Pulmonary lymph node (tissue), 1 donor: ENCODE results near the genes SNAP47 and OBSCN.

- PRO-cap: no peak
Observed at GRCh38 chr1:226875103-226875619, 4.7 kb downstream of the PSEN2 start.

DNA sequence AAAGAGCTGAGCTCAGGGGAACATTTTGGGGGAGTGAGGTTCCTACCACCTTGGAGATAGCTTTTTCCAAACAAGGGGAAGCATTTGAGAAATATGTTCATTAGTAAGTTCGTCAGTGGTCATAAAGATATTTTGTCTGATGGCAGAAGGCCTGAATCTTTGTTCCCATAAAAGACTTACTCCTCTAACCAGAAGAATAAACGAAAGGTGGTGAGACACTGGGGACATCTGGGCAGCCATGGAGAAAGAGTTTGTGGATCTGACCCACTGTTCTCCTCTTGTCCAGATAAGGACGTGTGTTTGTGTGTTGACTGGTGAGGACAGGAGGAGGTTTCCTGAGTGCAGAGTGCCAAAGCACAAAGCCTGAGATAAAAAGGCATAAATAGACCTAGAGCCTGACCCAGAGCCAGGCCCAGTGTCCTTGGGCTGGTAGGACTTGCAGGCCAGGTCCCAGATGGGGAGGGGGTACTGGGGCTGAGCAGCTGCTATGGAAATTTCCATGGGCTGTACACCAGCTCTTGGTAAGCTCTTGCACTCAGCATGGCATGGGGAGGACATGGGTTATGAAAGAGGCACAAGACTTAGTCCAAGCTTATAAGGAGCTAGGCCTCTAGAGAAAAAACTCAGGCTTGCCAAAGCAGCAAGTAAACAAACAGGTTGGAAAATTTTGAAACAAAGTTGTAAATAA, 19.7 kb upstream of the COQ8A start:
- PRO-cap: no peak

DNA sequence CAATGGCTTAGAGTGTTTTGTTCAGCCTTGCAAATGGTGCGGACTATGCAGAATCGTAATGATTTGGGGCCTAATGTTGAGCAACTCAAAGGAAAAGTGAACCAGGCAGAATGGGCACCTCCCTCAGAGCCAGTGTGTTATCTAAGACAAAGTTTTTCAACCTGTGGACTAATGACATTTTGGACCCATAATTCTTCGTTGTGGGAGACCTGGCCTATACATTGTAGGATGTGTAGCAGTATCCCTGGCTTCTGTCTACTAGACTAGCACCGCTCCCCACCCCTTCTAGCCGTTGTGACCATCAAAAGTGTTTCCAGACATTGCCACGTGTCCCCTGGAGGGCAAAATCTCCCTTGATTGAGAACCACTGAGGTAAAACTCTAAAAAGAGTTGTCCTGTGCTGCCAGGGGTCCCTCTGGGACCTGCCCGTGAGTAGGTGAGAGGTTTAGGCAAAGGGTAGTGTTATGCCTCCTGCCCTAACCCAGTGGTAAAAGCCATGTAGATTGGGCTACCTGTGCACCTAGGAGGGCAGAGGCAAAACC, 1.8 kb downstream of the COQ8A start:
- PRO-cap: no peak

GRCh38 chr1:226942341-226942908, 2.3 kb downstream of the COQ8A start:
- PRO-cap: no peak

GRCh38 chr1:226980729-226981352, 40.7 kb downstream of the COQ8A start:
- PRO-cap: no peak

DNA sequence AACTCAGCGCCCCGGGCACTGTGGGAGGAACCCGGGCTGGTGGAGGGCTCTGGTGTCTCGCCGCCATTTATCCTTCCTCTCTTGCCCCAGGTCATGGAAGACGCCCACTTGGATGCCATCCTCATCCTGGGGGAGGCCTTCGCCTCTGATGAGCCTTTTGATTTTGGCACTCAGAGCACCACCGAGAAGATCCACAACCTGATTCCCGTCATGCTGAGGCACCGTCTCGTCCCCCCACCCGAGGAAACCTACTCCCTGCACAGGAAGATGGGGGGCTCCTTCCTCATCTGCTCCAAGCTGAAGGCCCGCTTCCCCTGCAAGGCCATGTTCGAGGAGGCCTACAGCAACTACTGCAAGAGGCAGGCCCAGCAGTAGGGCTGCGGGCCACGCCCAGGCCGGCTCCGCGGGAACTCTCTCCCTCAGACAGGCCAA, 46.3 kb downstream of the COQ8A start:
- PRO-cap: no peak

- PRO-cap: no peak
Observed at GRCh38 chr1:227316843-227317443, 1.3 kb downstream of the CDC42BPA start.

DNA sequence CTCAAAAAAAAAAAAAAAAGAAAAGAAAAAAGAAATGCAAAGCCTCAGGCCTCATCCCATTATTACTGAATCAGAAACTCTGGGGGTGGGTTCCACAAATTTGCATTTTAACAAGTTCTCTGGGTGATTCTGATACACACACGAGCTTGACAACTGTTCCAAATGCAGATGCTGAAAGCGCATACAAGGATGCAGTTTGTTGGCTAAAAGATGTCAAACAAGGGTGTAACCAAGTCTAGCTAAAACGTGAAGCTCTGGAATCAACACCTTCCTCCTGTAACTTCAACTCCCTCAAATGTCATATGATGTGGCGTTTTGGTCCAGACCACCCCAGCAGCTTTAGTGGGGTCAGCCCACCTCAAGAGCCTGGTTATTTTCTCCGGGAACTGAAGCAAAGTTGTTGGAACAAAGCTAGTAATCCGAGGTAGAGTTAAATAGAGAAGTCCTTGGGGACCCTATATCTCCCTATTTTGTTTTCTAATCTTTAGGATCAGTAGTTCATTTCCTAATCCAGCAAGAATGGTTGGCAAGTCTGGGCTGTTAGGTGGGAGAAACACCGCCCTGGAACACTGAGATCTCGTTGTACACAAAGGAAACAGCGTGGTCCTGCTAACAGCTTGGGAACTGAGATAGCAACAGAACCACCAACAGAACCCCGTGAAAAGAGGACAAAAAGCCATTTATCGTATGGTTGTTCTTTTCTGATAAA, 121.7 kb upstream of the CDC42BPA start:
- PRO-cap: no peak

DNA sequence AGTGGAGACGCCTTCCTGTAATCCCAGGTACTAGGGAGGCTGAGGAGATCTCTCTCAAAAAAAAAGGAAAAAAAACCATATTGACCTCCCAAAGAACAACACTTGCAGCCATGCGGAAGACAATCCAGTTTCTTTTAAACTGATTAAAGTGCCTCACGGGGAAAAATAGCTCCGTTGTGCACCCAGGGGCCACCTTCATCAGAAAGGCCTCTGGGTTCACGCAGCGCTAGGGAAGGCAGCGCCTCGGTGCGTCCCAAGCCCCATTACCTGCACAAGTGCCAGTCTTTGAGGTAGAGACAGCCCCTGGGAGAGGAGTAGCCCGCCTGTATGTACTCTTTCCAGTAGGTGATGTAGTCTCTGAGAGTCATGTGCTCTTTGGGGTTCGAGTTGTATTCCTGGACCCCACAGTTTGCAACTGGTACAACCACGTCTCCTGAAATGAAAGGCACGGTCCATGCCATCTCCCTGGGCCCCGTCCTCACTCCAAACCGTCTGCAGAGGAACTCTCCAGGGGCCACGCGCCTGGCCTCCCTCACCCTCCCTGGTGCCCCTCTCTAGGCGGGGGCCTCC, 633 bp downstream of the JMJD4 start:
- PRO-cap: no peak

DNA sequence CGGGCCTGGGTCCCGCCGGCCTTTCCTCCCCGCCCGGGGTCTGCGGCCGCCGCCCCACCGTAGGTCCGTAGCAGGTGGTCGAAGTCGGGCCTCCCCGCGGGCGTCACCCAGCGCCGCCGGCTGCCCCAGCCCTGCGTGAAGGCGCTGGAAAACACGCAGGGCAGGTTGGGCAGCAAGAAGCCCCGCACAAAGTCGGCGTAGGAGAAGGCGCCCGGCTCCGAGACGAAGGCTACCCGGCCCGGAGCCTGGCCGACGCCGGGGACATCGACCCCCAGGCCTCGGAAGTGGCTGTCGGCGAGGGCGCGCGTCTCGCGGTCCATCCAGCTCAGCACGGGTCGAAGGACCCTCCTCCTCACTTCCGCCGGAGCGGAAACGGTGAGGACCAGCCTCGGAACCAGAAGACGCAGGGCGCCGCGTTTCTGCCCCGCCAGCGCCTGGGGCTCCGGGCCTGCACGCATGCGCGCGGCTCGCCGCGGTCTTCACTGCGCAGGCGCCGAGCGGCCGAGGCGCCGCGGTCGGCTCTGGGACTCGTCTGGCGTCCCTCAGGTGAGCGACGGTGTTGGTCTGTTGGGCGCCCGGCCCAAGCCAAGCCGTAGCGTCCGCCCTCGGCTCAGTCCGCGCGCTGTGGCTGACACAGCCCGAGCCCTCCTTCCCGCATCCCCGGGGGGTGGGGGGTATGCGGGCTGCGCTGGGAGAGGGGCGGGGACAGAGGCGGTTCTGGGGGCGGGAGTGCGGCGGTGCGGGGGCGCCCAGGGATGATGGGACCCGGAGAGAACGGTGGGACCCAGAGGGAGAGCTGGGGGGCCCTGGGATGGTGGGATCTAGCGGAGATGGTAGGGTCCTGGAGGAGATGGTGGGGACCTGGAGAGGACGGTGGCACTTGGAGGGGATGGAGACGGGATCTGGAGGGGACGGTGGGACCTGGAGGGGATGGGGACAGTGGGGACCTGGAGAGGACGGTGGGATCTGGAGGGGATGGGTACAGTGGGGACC, at the start of gene SNAP47:
Gene SNAP47 (plus strand): TSS at position 482 of the 993 bp plus-strand sequence.
- PRO-cap: bidirectional peak, plus-strand start at position 504 of the sequence, minus-strand start at position 350 of the sequence

GRCh38 chr1:227759259-227760108, 24.2 kb downstream of the SNAP47 start:
- PRO-cap: no peak

DNA sequence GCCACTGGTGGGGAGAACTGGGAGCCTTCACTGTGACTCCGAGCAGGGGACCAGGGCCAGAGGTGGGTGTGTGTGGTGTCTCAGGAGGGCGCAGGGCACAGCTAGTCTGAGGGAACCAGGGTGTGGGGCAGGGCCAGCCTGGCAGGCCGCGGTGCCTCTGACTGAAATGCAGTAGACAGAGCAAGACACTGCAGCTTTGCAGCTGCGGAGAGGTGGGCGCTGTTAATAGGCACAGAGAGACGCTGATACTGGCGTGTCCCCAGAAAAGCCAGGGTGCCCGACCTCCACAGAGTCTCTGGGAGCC, 28.4 kb upstream of the PRSS38 start:
- PRO-cap: no peak

GRCh38 chr1:227948309-227948758, 602 bp upstream of the WNT9A start:
- PRO-cap: no peak

DNA sequence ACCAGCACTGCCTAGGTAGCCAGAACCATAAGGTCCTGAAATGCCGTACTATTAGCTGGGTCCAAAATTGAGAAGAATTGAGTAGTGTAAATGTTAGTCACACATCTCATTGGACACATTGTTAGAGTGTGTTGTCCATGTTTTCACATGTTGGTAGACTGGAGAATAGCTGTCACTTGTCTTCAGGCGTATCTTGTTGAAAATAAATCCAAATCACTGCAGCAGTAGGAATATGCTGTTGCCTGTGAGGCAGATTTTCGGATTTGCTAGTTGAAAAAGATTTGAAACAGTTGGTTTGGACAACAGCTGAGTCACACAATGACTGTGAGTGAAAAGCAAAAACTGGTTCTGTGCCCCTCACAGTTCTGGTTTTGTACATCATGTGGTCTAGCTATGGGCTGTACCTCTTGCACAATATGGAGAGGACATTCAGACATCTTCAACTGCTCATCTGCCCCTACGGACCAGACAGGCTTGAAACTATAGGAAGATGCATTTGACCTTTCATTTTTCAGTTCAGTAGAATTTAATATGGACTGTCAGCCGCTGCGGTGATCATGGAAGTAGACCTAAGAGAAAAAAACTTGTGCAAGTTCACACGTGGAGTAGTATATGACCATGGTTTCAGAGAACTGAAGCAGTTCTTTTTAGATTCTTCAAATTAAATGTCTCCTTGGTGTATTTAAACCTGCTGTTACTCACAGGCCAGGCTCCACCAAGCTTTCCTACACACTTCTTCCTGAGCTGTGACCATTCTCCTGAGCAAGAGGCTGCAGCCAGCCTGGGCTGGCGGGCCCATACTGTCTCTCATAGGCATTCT, 1.9 kb downstream of the ARF1 start:
- PRO-cap: no peak

DNA sequence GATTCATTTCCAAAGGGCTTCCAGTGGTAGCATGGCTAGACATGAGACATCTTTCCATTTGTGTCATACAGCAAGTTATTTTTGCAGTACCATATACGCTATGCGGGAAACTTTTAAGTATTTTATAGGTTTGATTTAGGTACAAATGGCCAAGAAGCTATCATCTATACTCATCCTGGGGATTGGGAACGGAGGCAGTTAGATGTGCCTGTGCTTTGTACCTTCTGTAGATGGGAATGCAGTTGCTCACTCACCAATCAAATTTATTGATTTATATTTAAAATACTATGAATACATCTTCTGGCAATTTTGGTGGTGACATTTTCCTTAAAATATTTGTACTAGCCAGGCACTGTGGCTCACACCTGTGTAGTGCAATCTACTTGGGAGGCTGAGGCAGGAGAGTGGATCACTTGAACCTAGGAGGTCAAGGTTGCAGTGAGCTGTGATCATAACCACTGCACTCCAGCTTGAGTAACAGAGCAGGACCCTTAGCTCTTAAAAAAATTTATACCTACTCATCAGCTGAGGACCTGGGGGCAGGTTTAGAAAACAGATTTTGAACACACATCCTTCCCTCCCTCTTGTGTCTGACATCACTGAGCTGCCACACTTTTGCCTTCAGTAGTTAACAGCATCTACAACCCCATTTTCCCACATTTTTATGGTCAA, 4.8 kb downstream of the ARF1 start:
- PRO-cap: no peak

- PRO-cap: no peak
Observed at GRCh38 chr1:228093079-228093710, 9.9 kb downstream of the C1orf35 start.

DNA sequence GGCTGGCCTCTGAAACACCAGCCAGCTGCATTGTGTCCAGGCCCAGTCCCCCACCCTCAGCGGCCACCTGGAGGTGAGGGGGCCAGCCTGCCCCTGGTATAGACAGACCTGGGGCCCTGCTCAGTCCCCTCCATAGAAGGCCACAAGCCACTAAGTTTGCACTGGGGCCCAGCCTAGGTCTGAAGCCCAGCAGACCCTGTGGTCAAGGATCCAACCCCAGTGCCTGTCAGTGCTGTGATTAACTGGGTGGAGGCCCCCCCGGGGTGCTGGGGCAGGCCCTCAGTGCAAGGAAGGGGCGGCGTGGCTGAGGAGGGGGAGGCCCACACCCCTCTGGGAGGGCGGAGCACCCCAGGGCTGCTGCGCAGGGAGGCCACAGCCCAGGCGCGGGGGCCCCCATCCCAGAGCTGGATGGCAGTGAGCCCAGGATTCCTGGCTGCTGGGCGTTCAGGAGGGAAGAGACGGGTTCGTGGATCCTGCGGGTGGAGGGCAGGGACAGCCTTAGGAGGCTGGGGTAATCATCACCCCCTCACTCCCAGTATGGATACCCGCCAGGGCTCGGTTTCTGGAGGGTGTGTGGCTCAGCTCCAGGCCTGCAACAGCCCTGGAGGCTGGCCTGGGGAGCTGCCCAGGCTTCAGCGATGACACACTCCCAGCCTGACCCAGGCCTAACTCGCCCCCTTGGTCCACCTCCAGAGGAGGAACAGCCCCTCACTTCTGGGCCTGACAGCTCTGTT, 793 bp downstream of the GJC2 start:
- PRO-cap: no peak

DNA sequence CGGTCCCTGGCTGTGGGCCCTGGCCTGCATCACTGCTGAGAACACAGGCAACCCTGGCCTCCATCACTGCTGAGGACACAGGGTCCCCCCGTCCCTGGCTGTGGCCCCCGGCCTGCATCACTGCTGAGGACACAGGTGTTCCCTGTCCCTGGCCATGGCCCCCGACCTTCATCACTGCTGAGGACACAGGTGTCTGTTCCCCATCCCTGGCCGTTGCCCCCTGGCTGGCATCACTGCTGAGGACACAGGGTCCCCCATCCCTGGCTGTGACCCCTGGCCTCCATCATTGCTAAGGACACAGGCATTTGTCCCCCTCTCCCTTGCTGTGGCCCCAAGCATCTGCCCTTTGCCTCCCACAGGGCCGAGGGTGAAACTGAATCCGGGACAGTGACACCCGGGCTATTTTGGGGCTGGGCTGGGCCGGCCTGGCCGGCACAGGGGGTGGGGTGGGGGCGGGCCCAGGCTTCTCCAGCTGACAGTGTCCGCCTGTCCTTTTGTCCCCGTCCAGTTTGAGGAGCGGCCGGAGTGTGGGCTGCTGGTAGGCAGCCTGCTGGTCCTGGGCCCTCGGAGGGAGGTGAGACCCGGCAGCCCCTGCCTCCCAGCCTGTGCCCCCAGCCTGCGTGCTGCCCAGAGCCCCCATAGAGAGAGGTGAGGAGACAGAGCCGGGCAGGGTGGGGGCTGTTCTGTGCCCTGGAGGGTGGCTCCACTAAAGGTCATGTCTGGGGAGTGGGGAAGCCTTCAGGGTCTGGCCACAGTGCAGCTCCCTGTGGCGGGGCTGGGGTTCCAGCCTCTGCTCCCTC, at the start of gene OBSCN:
Gene OBSCN (plus strand): TSS at position 507 of the 800 bp plus-strand sequence.
- PRO-cap: no peak

DNA sequence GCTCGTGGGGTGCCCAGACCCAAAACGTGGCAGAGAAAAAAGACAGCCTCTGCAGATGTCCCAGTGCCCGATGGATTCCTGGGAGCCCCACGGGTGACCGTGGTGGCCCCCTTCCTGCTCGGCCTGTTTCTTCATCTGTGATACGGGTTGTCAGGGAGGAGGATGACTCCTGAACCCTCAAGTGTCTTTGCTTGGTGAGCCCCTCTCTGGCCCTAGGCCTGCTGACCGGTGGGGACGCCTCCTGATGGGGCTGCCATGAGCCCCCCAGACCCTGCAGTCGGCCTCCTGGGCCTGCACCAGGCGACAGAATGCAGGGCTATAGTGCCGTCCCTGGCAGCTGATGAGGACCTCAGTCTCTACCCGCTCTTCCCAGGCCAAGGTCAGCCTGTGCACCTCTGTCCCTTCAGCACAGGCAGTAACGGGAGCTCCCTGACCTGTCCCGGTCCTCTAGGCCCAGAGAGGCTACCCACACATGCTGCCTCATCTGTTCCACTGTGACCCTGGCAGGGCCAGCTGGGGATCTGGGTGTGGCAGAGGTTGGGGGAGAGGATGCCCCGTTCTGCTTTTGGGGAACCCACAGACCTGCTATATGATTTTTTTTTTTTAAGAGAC, 1.3 kb downstream of the OBSCN start:
- PRO-cap: no peak

DNA sequence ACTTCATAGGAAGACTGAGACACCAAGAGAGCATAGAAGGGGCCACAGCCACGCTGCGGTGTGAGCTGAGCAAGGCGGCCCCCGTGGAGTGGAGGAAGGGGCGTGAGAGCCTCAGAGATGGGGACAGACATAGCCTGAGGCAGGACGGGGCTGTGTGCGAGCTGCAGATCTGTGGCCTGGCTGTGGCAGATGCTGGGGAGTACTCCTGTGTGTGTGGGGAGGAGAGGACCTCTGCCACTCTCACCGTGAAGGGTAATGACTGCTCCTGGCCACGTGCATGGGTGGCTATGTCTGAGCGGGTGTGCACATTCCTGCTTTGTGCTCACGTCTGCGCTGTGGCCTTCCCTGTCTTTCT, 80.8 kb downstream of the OBSCN start:
- PRO-cap: no peak